Measurements from ENCODE around the genes ATOH8, KDM3A and CHMP3.

DNA sequence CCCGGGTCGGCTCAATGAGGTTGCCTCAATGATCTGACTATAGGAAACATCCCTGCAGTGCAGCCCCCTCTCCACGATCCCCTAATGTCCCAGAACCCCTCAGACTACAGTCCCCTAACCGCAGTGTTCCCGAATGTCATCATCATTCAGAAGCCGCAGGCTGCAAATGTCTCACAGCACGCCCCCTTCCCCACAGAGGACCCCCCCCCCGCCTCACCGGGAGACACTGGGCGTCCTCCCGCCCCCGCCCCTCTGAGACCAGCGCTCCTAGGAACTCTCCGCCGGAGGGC is 268 bp downstream of the GGCX start:
- PRO-cap, 3 experiments, result peak in 1 of 3 experiments; most common minus-strand start position 135 of the sequence (in 1)
- RAMPAGE, long total RNA, 4 experiments, result no peak in any of the 4 experiments
- RRBS, result 2% methylated on average over 7 of the region's 15 CpGs

DNA sequence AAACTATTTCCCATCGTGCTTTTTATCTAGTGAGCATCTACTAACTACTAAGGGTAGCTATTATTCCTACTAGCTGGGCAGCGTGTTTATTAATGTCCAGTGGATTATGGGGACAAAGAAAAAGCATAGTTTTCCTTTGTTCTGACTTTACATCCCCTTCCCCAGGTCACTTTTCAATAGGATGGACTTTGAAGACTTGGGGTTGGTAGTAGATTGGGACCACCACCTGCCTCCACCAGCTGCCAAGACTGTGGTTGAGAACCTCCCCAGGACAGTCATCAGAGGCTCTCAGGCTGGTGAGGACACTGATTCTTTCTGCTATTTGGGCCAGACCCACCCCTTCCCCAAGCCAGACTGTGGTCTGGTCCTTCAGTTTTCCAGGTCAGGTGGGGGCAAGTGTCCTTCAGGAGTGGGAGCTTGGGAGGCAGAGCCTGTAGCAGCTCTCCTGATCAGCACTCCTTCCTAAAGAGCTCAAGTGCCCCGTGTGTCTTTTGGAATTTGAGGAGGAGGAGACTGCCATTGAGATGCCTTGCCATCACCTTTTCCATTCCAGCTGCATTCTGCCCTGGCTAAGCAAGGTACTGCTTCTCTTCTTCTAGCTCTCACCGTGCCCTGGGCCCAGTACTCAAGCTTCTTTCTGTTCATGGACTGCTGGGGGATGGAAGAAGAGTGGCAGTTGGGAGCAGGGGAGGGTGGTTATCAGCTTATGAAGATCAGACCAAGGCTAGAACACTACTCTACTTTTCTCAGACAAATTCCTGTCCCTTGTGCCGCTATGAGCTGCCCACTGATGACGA is 1.0 kb downstream of the RNF181 start:
- PRO-cap, 3 experiments, result no peak in any of the 3 experiments
- RAMPAGE, long total RNA, 4 experiments, result no peak in any of the 4 experiments
- RRBS, result no CpG with 5 or more reads among the region's 6 CpGs

- PRO-cap, 3 experiments, result no peak in any of the 3 experiments
- RAMPAGE, long total RNA, 4 experiments, result no peak in any of the 4 experiments
- RRBS, result no CpG with 5 or more reads among the region's 18 CpGs
These were observed 9.1 kb downstream of the SFTPB start for GRCh38 chr2:85658703-85659585.

GRCh38 chr2:85681171-85681951 is 12.8 kb upstream of the GNLY start:
- PRO-cap, 3 experiments, result no peak in any of the 3 experiments
- RAMPAGE, long total RNA, 4 experiments, result no peak in any of the 4 experiments
- RRBS, result no CpG with 5 or more reads among the region's 6 CpGs

- PRO-cap, 3 experiments, result no peak in any of the 3 experiments
- RAMPAGE, long total RNA, 4 experiments, result no peak in any of the 4 experiments
- RRBS, result no CpG with 5 or more reads among the region's 8 CpGs
These were observed 10.9 kb downstream of the GNLY start for GRCh38 chr2:85704928-85705512.

DNA sequence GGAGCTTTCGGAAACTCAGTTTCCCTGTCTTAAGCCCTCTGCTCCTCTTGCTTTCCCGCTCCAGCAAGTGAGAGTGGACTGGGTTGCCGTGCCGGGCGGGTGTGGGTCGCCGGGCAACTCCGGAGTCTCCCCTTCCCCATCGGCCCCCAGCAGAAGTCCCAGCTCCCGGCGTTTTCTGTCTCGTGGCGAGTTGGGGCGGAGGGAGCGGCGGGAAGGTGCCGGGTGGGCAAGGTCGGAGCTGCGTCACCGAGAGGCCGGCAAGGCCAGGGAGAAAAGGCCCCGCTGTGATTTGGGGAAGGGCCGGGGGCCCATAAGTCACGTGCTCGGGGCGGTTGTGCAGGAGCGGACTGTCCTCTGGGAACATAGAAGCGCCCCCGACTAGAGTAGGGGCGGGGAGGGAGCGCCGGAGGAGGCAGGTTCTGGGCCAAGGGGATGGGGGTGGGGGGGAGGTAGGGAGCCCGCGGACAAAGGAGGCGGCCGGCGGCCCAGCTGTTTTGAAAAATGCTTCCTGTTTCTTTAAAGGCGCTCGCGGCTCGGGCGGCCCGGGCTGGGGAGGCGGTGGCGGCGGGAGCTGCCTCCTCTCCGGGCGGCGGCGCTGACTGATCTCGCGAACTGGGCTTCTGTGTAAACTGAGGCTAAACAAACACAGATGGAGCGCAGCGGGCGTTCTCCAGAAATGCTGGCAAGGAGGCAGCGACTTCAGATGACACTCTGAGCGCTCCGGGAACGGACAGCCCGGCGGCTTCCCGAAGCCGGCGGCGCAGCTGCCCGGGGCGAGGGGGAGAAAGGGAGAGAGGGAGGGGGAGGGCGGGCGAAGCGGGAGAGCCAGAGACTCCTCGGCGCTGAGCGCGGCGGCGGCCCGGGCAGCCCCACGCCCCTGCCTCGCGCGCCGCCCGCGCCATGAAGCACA is at the start of gene ATOH8:
Gene ATOH8, plus strand, starts transcription at position 702 of the 910 bp plus-strand sequence.
- PRO-cap, 3 experiments, result peak in 3 of 3 experiments; most common plus-strand start position 519 of the sequence (in 2); most common minus-strand start position 175 of the sequence (in 1)
- RAMPAGE, long total RNA, 4 experiments, result start-site peak on the plus strand in 1 of 4 experiments, centred at position 552 of the sequence, 21 reads per replicate
- RRBS, result 14% methylated on average over 54 of the region's 84 CpGs

DNA sequence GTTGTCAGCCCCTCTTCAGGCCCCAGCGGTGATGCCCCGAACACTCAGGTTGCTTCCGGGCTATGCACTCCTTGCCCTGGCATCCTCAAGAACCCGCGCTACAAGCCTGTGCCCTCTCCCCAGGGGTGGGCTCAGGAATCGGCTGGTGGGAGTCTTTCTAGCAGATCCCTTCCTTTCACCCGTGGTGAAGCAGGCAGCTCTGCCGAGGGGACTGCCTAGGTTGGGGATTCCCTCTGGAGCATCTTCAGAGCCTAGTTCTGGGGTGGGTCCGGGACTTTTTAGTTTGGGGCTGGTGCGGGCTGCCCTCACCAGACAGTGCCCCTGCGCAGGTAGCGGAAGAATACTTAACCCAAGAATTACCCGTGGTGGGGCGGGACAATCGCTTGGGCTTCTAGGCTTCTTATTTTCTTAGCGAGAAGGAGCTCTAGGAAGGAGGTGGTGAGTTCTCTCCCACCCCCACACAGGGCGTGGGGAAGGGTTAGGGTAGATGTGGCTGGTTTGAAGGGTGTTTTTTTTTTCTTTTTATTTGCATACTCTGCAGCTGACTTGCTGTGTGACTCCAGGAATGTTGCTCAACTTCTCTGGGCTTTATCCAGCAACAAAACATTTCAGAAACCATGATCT is 1.7 kb downstream of the ATOH8 start:
- PRO-cap, 3 experiments, result peak in 1 of 3 experiments; most common minus-strand start position 462 of the sequence (in 1)
- RAMPAGE, long total RNA, 4 experiments, result no peak in any of the 4 experiments
- RRBS, result 7% methylated on average over 3 of the region's 17 CpGs

GRCh38 chr2:85766308-85766680 is 12.5 kb downstream of the ATOH8 start:
- PRO-cap, 3 experiments, result no peak in any of the 3 experiments
- RAMPAGE, long total RNA, 4 experiments, result no peak in any of the 4 experiments
- RRBS, result no CpG with 5 or more reads among the region's 7 CpGs

DNA sequence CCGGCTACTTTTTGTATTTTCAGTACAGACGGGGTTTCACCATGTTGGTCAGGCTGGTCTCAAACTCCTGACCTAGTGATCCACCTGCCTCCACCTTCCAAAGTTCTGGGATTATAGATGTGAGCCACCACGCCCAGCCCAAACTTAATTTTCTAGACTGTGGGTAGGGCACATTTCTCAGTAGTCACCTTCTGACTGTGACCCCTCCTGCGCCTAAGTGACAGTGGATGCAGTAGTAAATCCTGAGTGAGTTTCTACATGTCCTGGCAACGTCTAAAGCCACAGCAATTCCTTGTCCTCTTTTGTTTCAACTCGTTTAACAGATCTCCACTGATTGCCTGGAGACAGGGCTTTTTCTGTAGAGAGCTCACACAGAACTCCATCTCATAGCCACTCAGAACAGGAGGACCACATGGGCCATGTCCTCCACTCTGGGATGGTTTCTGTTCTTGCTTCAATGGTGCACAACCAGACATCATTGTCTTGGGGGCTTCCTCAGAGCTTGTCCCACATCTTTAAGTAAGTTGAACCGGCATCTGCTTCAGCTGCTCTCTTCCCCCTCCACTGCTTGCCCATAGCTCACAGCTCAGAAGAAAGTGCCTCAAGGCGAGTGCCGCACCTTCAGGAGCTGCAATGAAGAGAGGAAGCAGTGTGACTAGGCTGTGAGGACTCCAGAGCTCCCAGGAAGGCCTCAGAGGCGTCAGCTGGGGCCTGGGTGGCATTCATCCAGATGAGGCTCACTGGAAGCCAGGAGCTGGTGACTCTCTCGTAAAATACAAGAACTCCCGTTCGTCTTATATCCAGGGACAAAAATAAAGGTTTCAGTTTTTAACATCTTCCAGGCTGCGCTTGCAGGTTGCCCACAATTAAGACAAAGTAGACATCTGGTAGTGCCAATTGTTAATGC is 37.5 kb downstream of the ST3GAL5 start:
- PRO-cap, 3 experiments, result no peak in any of the 3 experiments
- RAMPAGE, long total RNA, 4 experiments, result no peak in any of the 4 experiments
- RRBS, result no CpG with 5 or more reads among the region's 14 CpGs

DNA sequence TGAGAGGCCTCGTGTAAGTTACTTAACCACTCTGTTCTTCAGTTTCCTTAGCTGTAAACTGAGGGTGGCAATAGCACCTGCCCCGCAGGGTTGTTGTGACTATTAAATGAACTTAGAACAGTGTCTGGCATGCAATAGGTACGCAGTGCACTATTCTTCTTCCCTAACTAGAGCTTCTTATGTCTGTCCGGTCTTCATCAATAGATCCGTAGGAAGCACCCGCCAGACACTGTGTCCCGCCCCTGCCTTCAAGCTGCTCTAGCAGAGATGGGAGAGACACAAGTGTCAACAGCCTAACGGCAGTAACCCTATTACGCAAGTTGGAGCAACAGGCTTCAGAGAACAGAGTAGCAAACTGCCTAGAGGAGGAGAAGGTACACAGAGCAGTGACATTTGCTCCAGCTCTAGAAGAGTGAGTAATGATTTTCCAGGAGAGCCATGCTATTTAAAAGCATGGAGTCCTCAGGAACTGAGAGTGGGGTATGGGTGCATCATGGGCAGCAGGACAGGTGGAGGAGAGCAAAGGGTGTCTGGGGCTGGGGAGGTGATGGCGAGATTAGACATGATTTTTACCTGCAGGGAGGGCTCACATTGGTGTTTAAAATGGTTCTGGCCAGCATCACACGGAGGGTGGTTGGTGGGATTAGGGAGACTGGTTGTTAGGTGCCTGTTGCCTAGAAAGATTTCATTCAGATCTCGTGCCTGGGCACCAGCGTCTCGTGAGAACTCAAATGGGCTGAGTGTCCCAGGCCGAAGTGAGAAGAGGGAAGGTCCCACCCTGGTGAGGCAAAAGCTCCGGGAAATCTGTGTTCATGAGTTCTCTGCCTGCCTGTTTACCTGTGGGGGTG is 63.0 kb upstream of the ST3GAL5 start:
- PRO-cap, 3 experiments, result no peak in any of the 3 experiments
- RAMPAGE, long total RNA, 4 experiments, result no peak in any of the 4 experiments
- RRBS, result no CpG with 5 or more reads among the region's 16 CpGs

DNA sequence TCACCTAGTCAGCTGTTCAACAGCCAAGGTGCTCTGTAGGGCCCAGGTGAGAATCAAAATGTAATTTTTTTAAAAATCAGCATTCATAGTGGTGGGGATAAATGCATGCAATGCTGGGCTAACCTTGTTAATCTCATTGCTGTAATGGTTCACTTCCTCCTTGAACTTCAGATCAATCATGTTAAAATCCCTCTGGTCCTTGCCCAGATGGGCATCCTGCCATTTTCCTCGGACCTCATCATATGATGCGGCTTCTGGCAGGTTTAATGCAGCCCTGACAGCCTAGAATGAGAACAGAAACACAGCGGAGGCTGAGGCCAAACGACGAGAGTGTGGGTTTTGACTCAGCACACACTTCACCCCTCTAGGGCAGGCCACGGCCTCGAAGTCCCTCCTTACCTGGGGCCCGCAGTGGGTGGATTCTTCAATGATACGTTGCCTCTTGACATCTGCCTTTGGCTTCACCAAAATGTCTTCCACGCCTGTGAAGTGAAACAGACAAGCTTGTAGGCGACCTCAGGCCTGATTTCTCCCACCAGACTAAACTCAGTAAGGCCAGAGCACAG is 56.8 kb downstream of the POLR1A start:
- PRO-cap, 3 experiments, result peak in 2 of 3 experiments; most common plus-strand start position 293 of the sequence (in 1)
- RAMPAGE, long total RNA, 4 experiments, result no peak in any of the 4 experiments
- RRBS, result no CpG with 5 or more reads among the region's 11 CpGs

DNA sequence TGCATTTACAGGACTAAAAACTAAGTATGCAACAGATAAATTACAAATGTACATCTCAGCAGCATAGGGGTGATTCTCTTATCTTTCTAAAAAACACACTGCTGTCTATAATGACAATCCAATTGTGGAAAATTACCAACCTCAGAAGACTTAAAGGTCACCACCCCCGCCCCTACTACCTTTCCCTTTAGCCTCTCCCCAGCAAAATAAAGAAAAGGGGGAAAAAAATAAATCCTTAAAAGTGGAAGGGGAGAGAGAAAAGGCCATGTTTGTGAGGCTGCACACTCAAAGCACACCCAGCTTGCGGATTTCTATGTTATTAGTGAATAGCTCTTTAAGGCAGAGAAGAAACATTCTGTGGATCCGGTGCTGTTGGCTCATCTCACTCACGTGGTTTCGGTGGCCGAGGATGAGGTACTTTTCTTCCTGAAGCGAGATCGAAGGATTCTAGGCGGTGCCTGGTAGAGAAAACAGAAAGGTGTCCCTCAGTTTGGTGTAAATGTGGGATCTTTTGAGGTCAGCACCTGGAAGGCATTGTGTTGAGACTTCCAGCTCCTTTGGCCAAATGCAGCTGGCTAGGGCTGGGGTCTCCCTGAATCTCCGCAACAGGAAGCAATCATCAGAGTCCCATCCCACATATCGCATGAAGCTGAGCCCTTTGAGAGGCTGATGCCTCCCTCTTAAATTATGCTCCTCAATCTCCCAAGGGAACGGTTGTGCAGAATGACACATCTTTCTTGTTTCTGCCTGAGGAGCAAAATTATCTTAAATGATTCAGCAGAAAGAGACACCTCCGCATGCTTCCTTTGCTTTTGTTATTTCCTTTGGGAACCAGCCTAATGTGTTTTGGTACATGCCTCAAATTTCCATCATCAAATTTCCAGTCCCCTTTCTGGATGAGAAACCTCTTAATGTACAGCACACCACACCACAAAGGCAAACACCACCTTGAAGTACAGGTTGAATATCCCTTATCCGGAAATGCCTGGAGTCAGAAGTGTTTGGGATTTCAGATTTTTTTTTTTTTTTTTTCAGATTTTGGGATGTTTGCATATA is 17.7 kb downstream of the MRPL35 start:
- PRO-cap, 3 experiments, result no peak in any of the 3 experiments
- RAMPAGE, long total RNA, 4 experiments, result no peak in any of the 4 experiments
- RRBS, result no CpG with 5 or more reads among the region's 14 CpGs

DNA sequence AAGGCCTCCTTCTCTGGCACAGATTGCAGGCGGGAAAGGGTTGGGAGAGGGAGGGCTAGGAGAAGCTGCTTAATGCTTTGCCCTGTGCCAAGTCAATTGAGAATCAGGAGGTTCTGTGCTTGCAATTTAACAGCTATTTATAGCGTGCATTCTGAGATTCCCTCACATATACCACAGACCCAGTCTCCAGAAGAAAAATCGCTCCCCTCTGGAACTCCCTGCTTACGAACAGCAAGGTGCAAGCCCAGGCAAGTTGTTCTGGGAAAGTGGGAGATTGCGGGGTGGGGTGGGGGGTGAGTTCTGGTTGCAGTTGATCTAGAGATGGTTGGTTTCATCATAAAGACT is 56.9 kb downstream of the REEP1 start:
- PRO-cap, 3 experiments, result no peak in any of the 3 experiments
- RAMPAGE, long total RNA, 4 experiments, result no peak in any of the 4 experiments
- RRBS, result no CpG with 5 or more reads among the region's 5 CpGs

DNA sequence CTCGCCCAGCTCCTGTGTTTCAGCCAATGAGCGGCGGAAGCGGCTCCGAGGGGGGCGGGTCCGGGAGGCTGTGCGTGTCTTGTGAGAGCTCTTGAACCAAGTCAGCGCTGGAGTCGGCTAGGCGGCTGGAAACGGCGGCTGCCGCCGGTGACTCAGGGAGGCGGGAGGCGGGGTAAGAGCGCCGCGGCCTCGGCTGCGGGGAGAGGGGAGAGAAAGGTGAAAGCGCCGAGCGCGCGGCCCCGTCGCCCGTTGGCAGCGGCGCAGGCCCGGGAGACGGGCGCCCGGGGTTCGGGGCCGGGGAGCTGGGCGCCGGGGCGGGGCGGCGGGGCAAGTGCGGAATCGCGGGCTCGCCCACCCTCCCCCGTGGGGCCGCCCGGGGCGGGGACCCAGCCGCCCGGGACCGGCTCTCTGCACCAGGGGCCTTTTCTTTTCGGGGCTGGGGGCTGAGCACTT is at the start of gene KDM3A:
Gene KDM3A, plus strand, starts transcription at position 99 of the 453 bp plus-strand sequence.
- PRO-cap, 3 experiments, result peak in 3 of 3 experiments; most common plus-strand start position 99 of the sequence (in 3); most common minus-strand start position 333 of the sequence (in 1)
- RAMPAGE, long total RNA, 4 experiments, result start-site peak on the plus strand in 4 of 4 experiments, centred at positions 125 to 218 of the sequence, 19 to 204 reads per replicate
- RRBS, result under 1% methylated on average over 25 of the region's 55 CpGs

GRCh38 chr2:86442603-86443139 is 1.5 kb downstream of the KDM3A start:
- PRO-cap, 3 experiments, result peak in 3 of 3 experiments; most common plus-strand start chr2:86442893 (in 1); most common minus-strand start chr2:86442726 (in 2)
- RAMPAGE, long total RNA, 4 experiments, result no peak in any of the 4 experiments
- RRBS, result no CpG with 5 or more reads among the region's 6 CpGs

DNA sequence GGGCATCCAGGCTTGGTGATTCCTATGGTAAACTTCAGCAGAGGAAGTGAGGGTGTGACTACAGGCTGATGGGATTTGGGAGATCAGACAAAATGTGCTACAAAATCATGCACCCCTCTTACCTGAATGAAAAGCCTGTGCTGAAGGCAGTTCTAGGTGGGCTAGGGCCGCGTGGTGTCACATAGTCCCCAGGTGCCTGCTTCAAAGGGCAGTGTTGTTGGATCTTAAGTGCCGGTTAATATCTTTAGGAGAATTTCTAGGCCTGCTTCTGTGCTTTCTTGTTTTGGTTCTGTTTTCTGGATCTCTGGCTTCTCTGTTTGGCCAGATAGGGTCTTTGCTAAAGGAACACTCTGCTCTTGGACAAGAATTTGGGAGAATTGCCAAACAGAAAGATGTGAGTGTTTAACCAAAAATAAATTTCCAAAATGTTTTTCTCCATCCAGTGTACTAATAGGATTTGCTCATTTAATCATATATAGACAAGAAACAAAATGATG is 41.8 kb downstream of the KDM3A start:
- PRO-cap, 3 experiments, result no peak in any of the 3 experiments
- RAMPAGE, long total RNA, 4 experiments, result no peak in any of the 4 experiments
- RRBS, result no CpG with 5 or more reads among the region's 3 CpGs

- PRO-cap, 3 experiments, result no peak in any of the 3 experiments
- RAMPAGE, long total RNA, 4 experiments, result no peak in any of the 4 experiments
- RRBS, result no CpG with 5 or more reads among the region's 4 CpGs
These were observed 34.2 kb downstream of the CHMP3 start for GRCh38 chr2:86528970-86529522.

DNA sequence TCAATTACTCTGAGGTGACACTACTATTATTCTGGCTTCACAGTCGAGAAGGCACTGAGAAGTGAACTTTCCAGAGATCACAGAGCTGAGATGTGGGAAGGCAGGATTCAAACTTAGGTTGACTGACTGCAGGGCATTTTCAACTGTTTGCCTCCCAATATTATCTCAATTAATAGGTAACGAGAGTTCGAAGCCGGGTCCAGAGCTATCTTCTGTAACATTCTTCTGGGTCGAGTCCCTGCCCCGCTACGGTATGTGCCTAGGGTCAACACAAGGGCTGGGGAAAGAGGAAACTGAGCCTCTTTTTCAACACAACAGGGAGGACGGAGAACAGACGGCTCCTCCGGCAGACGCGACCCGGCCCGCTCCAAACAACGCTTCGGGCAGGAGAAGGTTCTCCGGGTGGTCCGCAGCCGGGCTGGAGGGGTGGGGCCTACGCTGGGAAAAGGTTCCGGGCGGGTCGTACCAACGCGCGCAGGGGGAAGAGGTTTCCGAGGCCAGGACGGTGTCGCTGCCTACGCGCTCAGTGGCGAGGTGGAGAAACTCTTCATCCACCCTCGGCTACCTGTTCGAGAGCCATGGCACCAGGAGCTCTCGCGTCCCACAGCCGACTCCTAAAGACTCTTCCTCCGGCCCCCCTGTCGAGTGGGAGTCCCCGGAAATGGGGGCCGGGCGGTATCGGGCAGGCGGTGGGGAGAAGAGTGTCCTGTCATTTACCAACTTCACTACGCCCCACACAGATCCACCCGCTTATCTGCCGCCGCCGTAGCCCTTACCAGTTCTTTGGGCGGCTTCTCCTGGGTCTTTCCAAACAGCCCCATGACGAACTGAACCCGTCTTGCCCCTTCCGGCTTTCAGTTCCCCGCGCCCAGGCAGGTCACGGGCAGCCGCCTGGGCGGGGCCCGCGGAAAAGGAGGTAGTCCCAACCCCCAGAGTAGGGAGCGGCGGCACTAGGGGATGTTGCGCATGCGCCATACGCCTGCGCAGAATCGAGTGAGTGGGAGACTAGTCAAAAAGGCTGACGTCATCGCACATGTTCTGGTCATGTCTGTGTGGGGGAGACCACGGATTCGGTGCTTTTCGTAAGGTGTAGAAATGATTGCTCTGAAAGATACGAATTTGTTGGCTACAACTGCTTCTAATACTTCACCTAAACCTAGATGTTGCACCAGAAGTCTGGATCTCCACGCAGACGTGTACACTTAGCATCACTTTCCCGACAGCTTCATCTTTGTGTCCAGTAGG is at the start of gene CHMP3:
Gene CHMP3, minus strand, starts transcription at position 916 of the 1,245 bp plus-strand sequence.
- PRO-cap, 3 experiments, result peak in 3 of 3 experiments; most common plus-strand start position 1,034 of the sequence (in 3); most common minus-strand start position 376 of the sequence (in 2)
- RAMPAGE, long total RNA, 4 experiments, result start-site peak on the minus strand in 4 of 4 experiments, centred at positions 872 to 873 of the sequence, 377 to 2,649 reads per replicate
- RRBS, result 2% methylated on average over 3 of the region's 76 CpGs

- PRO-cap, 3 experiments, result no peak in any of the 3 experiments
- RAMPAGE, long total RNA, 4 experiments, result no peak in any of the 4 experiments
- RRBS, result 9% methylated on average over 7 of the region's 24 CpGs
These were observed 1.5 kb downstream of the CD8A start for GRCh38 chr2:86789259-86789613.

- PRO-cap, 3 experiments, result no peak in any of the 3 experiments
- RAMPAGE, long total RNA, 4 experiments, result no peak in any of the 4 experiments
- RRBS, result 5% methylated on average over 42 of the region's 101 CpGs
These were observed 727 bp downstream of the CD8A start for GRCh38 chr2:86789614-86790758.